Keratinocyte (primary cell): ENCODE measurements around a stretch of chr13.

GRCh38 chr13:43608769-43609140, 178.0 kb downstream of the ENOX1 start:
CAGE:
- cytosol, long polyA minus RNA: no peak
- cytosol, long polyA plus RNA: no peak
- long polyA plus RNA: no peak
- nucleus, long polyA minus RNA: no peak
- nucleus, long polyA plus RNA: no peak

DNA sequence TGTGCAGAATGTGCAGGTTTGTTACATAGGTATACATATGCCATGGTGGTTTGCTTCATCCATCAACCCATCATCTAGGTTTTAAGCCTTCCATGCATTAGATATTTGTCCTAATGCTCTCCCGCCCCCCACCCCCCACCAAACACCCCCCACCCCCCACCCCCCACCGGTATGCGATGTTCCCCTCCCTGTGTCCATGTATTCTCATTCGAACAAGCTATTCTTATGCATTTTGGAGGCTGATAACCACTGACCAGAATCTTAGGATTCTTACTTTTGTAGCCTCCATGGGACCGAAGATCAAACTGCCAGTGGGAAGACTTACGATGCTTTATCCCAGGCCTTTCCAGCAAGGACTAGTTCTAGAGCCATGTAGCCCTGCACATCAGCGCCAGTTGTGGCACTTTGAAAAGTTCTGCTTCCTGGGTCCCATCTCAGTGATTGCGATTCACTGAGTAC, 18.7 kb upstream of the ENOX1 start:
CAGE:
- cytosol, long polyA minus RNA: no peak
- cytosol, long polyA plus RNA: no peak
- long polyA plus RNA: no peak
- nucleus, long polyA minus RNA: no peak
- nucleus, long polyA plus RNA: no peak

DNA sequence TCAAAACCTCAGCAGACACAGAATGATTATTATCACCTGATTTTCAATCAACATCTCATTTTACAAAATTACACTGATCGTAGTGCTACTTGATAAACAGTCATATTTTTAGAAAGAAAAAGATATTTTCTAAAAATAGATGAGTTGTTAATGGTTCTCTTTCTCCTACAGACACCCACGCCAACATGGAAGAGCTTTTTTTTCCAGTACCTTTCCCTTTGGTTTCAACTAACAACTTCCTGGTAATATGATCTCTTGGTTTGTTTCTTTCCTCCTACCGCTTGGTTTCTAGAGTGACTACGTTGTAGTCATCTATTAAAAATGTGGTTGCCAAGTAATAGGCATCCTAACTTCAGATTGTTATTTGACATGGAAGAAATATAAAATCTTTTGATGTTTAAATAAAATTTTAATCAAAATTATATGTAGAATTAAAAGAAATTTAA, 92.3 kb downstream of the SMIM2 start:
CAGE:
- cytosol, long polyA minus RNA: no peak
- cytosol, long polyA plus RNA: no peak
- long polyA plus RNA: no peak
- nucleus, long polyA minus RNA: no peak
- nucleus, long polyA plus RNA: no peak

CAGE:
- cytosol, long polyA minus RNA: no peak
- cytosol, long polyA plus RNA: no peak
- long polyA plus RNA: no peak
- nucleus, long polyA minus RNA: no peak
- nucleus, long polyA plus RNA: no peak
These were observed 54.6 kb downstream of the SMIM2 start for GRCh38 chr13:44106290-44106974.

CAGE:
- cytosol, long polyA minus RNA: no peak
- cytosol, long polyA plus RNA: no peak
- long polyA plus RNA: no peak
- nucleus, long polyA minus RNA: start-site peak on the plus strand at chr13:44268258-44268262, 14 reads
- nucleus, long polyA plus RNA: no peak
These were observed 105.6 kb upstream of the SERP2 start for GRCh38 chr13:44267802-44268583.

GRCh38 chr13:44271694-44272278, 101.8 kb upstream of the SERP2 start:
CAGE:
- cytosol, long polyA minus RNA: no peak
- cytosol, long polyA plus RNA: no peak
- long polyA plus RNA: no peak
- nucleus, long polyA minus RNA: no peak
- nucleus, long polyA plus RNA: no peak

DNA sequence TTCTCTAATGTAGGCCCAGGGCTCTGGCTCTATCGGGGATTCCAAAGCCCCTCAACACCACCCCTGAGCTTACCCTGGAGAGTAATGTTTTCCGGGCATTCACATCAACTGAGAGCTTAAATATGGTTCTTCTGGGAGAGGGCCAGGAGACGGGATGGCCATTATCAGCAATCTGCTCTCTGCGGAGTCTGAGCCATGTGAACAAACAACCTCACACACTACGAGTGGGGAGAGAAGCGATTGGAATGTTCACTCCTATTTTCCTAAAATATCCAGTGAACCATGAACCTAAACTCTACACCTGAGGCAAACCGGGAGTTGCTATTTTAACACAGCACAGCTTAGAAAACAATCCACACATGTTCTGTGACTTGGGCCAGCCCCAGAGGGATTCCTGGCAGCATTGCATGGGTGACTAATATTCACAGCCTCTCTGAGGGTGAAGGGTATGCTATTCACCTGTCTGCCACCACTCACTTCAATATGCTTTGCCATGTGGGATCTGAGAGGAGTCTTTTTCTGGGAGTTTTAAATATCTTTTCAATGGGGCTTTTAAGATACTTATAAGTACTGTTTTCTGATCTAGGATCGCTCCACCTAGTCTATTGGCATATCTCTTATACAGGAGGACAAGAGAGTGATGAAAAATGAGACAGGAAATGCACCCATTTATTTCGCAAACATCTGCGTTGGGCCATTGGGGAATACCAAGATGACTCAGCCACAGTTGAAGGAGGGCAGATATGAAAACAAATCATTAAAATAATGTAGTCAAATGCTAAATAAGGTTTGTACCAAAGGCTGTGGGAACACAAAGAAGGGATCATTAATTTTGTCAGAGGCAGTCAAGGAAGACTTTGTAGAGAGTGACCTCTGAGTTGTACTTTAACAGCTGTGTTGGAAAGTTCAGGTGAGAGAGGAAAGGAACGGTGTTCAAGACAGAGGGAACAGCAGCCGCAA, 72.5 kb upstream of the SERP2 start:
CAGE:
- cytosol, long polyA minus RNA: no peak
- cytosol, long polyA plus RNA: no peak
- long polyA plus RNA: no peak
- nucleus, long polyA minus RNA: start-site peak on the plus strand centred at position 773 of the sequence, 11 bp wide, 18 reads
- nucleus, long polyA plus RNA: no peak

GRCh38 chr13:44309705-44310355, 63.8 kb upstream of the SERP2 start:
CAGE:
- cytosol, long polyA minus RNA: no peak
- cytosol, long polyA plus RNA: no peak
- long polyA plus RNA: no peak
- nucleus, long polyA minus RNA: no peak
- nucleus, long polyA plus RNA: no peak

DNA sequence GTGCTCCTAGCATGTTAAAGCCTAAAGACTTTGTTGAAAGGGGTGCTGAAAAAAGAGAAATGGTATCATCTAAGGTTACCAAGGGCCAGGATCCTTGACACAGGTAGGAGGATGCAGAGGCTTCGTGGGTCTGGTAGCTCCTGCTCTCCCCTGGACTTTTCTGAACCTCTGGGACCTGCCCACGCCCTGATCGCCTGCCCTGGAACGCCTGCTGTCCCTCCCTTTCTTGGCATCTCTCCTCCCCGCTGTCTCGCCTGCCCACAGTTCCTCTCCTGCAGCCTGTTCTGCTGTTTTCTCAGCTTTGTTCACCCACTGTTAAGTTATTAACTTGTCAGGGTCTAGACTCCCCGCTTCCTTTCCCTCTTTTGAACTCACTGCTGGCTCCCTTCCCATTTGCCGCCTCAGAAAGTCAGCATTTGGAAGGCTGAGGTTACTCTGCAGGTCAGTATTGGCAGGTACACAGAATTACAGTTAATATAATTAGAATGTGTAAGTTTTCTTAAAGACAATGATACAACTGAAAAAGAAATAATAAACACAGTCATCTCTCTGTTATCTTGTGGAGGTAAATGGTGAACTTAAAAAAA, 19.8 kb downstream of the SERP2 start:
CAGE:
- cytosol, long polyA minus RNA: no peak
- cytosol, long polyA plus RNA: no peak
- long polyA plus RNA: no peak
- nucleus, long polyA minus RNA: no peak
- nucleus, long polyA plus RNA: no peak

GRCh38 chr13:44576879-44577209, 714 bp upstream of the TSC22D1 start:
CAGE:
- cytosol, long polyA minus RNA: no peak
- cytosol, long polyA plus RNA: no peak
- long polyA plus RNA: no peak
- nucleus, long polyA minus RNA: no peak
- nucleus, long polyA plus RNA: no peak

DNA sequence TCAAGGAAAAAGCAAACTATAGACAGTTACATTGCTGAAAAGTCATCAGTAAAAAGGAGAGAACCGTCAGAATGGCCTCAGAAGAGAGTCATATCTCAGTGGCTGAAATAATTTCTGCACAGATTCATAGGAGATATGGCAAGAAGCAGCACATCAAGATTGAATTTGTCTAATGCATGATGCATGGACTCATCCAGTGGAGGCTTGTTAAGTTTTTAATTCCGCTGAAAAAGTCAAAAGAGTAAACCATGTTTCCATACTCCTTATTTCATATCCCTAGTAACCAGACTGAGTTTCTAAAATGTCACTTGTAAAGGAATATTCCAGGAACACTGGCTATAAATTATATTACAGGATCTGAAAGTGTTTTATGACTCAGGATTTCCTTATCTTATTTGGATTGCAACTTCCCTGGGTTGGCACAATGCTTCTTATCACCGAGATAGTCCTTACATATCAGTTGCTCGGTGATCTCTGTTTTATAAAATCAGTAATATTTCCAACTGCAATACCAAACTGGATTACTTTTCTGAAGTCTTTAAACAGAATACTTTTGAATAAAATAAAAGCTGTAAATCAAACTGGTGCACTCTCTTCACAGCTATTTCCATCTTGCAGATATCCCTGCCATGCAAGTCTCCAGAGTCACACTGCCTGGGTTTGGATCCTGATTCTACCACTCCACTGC, 180.2 kb upstream of the TSC22D1 start:
CAGE:
- cytosol, long polyA minus RNA: no peak
- cytosol, long polyA plus RNA: no peak
- long polyA plus RNA: no peak
- nucleus, long polyA minus RNA: no peak
- nucleus, long polyA plus RNA: no peak

DNA sequence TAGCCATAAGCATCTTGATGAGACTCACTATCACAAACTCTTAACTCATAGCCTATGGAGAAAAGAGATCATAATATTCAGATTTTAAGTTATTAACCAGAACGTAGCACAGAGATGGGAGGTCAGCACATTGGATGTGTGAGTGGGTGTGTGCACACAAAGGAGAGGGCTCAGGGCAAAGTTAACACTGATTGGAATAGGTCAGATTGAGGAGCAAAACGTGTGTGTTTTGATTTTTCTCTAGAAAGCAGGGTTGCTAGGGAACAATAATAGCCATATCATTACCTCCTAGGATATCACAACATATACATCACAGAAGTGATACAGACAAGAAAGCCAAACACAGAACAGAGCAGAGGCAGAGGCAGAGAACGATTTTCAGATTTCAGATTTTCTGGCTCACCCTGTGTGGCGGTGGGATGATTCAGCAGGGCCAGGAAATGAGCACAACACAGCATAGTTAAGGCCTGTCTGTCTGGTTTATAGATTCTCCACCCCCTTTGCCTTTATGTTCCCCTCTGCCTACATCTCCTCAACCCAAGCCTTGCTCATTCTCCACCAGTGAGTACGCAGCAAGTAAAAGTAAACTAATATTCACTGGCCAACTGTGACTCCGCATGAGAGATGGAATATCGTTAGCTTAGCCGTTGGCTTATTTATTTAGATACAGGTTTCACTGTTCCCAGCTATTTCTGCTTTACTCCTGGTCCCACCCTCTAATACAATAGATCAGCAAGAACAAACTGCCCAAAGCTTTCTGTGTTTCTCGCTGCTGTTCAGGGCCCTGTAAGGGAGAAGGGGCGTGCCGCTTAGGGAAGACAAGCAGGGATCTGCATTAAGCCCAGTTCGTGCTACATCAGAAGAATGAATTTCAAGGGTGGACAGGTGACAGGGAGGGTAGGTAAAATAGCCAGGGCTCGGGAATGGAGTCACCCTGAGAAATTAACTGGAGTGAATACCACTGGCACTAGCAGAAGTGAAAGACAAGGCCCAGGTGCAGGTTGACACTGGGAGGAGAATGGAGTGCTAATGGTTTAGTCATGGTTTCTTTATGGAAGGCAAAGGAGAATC, 182.7 kb upstream of the TSC22D1 start:
CAGE:
- cytosol, long polyA minus RNA: no peak
- cytosol, long polyA plus RNA: no peak
- long polyA plus RNA: no peak
- nucleus, long polyA minus RNA: no peak
- nucleus, long polyA plus RNA: no peak

CAGE:
- cytosol, long polyA minus RNA: no peak
- cytosol, long polyA plus RNA: no peak
- long polyA plus RNA: no peak
- nucleus, long polyA minus RNA: no peak
- nucleus, long polyA plus RNA: no peak
These were observed 121.4 kb downstream of the NUFIP1 start for GRCh38 chr13:44867819-44868266.

DNA sequence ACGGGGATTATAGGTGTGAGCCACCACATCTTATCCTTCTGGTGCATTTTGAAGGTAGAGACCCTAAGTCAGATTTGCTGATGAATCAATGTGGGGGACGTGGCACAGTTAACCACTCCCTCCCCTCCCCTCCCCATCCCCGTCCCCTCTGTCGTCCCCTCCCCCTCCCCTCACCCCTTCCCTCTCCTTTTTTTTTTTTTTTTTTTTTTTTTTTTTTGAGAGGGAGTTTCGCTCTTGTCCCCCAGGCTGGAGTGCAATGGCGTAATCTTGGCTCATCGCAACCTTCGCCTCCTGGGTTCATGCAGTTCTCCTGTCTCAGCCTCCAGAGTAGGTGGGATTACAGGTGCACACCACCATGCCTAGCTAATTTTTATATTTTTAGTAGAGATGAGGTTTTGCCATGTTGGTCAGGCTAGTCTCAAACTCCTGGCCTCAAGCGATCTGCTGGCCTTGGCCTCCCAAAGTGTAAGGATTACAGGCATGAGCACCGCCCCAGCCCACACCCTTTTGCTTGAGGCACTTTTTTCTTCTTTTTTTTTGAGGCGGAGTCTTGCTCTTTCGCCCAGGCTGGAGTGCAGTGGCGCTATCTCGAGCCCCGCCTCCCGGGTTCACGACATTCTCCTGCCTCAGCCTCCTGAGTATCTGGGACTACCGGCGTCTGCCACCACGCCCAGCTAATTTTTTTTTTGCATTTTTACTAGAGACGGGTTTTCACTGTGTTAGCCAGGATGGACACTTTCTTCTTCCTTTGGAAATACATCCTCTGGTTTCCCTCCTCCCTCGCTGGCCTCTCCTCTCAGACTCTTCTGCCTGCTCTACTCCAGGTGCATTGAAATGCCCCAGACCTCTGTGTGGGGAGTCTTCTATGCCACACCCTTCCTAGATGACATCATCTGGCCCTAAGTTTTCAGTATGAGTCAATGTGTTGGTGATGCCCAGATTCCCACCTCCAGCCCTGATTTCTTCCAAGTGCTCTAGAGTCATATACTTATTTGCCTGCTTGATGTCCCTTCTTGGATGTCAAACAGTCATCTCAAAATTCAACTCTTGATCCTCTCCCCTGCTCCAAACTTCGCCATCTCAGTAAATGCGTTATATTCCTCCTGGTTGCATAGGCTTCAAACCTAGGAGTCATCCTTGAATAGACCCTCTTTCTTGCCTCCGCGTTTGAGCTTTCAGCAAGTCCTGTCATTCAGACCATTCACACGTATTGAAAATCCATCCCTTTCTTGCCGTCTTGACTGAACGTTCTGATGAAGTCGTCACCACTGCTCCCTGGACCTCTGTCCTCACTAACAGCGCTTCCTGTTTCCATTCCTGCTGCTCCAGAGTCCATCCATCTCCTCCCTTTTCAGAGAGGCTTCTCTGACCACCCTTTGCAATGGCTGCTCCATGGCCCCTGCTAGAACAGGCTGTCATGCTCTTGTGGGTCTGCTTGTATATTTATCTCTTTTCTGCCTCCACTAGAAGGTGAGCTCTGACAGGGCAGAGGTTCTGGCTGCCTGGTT, 20.8 kb upstream of the TPT1 start:
CAGE:
- cytosol, long polyA minus RNA: no peak
- cytosol, long polyA plus RNA: no peak
- long polyA plus RNA: no peak
- nucleus, long polyA minus RNA: no peak
- nucleus, long polyA plus RNA: no peak

DNA sequence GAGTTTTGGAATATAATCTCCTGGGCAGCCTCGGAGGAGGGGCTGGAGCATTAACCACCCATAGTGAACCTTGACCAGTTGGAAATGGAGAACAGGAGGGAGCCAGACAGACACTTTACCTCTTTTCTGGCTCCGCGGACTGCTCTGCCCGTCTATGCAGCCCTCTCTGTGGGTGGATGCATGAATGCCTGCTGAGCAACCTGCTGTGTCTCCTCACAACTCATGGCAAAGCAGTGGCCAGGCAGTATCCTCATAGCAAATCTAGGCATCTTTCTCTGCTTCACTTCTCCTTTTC, 10.5 kb upstream of the COG3 start:
CAGE:
- cytosol, long polyA minus RNA: no peak
- cytosol, long polyA plus RNA: no peak
- long polyA plus RNA: no peak
- nucleus, long polyA minus RNA: no peak
- nucleus, long polyA plus RNA: no peak

DNA sequence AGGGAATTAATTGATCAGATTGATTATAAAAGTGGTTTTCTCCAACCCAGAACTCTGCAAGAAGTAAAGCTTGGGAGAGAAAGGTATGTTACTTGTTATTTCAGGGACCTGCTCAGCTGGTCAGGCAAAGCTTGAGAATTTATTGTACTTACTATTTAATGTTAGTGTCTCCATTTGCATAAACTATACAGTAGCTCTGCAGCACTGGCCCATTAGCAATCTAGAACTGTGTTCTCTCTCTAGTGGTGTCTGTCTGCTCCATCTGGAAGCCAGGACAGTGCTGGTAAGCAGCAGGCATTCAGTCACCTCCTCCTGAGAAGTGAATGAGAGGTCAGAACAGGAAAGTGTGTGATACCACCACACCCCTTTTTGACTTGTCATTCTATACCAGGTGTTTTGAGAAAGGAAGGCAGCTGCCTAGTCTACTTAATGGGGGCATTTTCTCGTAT, 3.8 kb downstream of the COG3 start:
CAGE:
- cytosol, long polyA minus RNA: no peak
- cytosol, long polyA plus RNA: no peak
- long polyA plus RNA: no peak
- nucleus, long polyA minus RNA: no peak
- nucleus, long polyA plus RNA: no peak

GRCh38 chr13:45967524-45968070, 84.9 kb downstream of the ZC3H13 start:
CAGE:
- cytosol, long polyA minus RNA: start-site peak on the minus strand at chr13:45967756-45968017, 21 reads
- cytosol, long polyA plus RNA: no peak
- long polyA plus RNA: no peak
- nucleus, long polyA minus RNA: start-site peak on the plus strand at chr13:45967626-45967674, 5 reads; start-site peak on the plus strand at chr13:45967726-45967764, 6 reads; start-site peak on the minus strand at chr13:45967924-45968025, 67 reads
- nucleus, long polyA plus RNA: no peak

DNA sequence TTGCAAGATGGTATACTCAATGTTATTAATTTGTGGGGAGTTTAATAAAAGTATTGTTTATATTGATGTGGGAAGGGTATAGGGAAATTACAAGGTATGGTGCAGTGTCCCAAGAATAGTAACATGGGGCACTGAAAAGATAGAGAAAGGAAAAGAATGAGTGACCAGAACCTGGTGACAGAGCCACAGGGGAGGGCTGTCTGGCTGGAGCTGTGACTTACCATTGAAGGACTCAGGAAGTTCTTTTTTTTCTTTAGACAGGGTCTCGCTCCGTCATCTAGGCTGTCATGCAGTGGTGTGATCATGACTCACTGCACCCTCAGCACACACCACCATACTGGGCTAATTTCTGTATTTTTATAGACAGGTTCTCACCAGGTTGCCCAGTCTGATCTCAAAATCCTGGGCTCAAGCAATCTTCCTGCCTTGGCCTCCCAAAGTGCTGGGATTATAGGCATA, 8.7 kb upstream of the CPB2 start:
CAGE:
- cytosol, long polyA minus RNA: no peak
- cytosol, long polyA plus RNA: no peak
- long polyA plus RNA: no peak
- nucleus, long polyA minus RNA: no peak
- nucleus, long polyA plus RNA: no peak

DNA sequence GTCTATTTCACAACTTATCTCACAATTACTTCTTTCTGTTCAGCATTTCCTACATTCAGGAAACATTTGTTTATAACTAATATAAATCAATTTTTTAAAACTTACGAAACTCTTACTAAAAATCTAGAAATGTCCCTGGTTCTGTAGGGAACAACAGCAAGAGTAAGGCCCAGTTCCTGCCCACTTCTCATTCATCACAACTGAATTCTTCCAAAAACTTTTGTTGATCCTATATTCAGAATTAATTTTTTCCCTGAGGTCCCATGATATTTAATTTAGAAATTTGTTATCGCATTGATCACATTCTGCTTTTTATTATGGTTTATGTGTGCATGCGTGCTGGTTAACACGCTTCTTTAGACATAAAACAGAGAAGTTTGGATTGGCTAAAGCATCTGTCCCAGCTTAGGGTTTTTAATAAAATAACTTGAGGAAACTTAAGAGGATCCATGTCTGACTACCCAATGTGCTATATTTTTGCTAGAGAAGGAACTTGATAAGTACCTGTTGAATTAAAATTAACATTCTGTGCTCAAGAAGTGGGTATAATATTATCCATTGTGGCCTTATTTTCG, 18.8 kb upstream of the CPB2 start:
CAGE:
- cytosol, long polyA minus RNA: no peak
- cytosol, long polyA plus RNA: no peak
- long polyA plus RNA: no peak
- nucleus, long polyA minus RNA: no peak
- nucleus, long polyA plus RNA: no peak

DNA sequence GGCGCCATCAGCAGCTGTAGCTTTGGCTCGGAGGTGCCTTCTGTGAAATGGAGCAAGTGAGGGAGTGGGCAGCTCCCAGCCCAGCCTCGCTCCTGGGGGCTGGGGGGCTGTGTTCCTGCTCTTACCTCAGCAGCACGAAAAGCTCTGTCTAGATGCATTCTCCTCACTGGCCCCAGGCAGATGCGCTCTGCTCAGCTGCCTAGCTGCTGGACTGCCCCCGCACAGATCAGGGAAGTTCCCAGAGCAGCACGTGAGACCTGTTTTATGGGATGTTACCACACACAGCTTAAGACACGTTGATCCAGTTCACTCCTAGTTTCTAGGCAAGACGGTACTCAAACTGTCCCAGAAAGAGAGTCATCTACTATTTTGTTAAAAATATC, 13.6 kb downstream of the LCP1 start:
CAGE:
- cytosol, long polyA minus RNA: no peak
- cytosol, long polyA plus RNA: no peak
- long polyA plus RNA: no peak
- nucleus, long polyA minus RNA: no peak
- nucleus, long polyA plus RNA: no peak